Stomach (tissue), 7 donors: ENCODE measurements around the genes DENND1C, TUBB4A and MBD3L5.

GRCh38 chr19:6059615-6060697 lies 50.3 kb downstream of the RFX2 start:
- PRO-cap = no peak
- RAMPAGE, long total RNA, 5 experiments = no peak in any of the 5 experiments
- RRBS = no CpG with 5 or more reads among the region's 12 CpGs

GRCh38 chr19:6071831-6072329 lies 38.4 kb downstream of the RFX2 start:
- PRO-cap = no peak
- RAMPAGE, long total RNA, 5 experiments = no peak in any of the 5 experiments
- RRBS = no CpG with 5 or more reads among the region's 9 CpGs

DNA sequence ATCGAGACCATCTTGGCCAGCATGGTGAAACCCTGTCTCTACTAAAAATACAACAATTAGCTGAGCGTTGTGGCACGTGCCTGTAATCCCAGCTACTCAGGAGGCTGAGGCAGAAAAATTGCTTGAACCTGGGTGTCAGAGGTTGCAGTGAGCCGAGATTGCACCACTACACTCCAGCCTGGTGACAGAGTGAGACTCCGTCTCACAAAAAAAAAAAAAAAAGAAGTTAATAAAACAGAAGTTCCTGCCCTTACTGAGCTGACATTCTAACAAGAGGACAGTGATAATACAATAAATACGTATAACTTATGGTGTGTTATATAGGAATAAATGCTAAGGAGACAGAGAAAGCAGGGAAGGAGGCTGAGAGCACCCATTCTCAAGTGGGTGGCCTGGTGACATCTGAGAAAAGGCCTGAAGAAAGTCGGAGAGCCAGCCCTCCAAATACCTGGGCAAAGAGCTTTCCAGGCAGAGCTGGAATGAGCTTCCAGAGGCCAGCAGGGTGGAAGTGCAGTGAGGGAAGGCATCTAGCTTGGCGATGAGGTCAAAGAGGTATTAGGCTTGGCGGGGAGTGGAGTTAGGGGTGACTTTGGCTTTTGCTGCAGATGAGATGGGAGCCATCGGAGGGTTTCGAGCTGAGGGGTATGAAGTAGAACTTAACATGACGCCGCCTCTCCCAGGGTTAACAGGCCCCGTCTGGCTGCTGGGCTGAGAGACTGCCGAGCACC lies 5.2 kb downstream of the RFX2 start:
- PRO-cap = no peak
- RAMPAGE, long total RNA, 5 experiments = no peak in any of the 5 experiments
- RRBS = no CpG with 5 or more reads among the region's 15 CpGs

DNA sequence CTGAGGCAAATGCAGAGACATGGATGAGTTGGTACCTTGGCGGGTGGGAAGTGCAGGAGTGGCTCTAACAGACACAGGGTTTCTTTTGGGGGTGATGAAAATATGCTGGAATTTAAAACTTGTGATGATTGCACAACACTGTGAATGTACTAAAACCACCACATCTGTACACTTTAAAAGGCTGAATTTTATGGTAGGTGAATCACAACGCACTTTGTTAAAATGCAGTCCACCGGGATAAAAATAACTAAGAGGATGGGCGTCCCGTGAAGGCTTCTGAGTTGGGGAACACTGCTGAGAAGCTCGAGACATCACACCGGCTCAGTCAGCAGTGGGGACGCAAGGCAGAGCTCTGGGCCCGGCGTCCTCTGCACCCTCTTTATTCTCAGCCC lies 47.1 kb downstream of the MLLT1 start:
- PRO-cap = no peak
- RAMPAGE, long total RNA, 5 experiments = no peak in any of the 5 experiments
- RRBS = 36% methylated on average over 7 of the region's 10 CpGs

DNA sequence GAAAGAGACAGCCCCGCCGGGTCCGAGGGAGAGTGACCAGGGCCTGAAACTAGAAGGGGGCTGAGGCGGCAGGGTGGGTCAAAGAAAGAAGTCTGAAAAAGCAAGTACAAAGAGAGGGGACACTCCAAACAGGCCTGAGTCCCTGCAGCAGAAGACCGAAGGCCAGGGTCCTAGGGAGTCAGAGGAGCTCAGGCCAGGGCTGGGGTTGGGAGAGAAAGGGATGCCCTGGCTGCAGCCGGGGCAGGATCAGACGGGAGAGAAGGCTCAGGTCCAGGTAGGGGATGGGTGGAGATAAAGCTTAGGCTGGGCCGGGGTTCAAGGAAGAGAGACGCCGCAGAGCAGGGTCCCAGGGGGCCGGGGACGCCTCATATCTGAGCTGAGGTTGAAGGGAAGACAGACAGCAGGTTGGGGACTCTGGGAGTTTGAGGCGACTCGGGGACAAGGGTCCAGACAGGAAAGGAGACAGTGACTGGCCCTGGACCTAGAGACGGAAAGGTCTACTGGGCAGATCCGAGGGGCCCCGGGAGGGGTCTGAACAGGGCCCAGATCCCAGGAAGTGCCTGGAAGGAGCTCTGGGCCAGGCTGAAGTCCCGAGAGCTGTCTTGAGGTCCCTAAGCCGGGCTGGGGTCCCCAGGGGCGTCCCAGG lies 836 bp downstream of the MLLT1 start:
- PRO-cap = no peak
- RAMPAGE, long total RNA, 5 experiments = no peak in any of the 5 experiments
- RRBS = 4% methylated on average over 10 of the region's 20 CpGs

GRCh38 chr19:6301097-6301425 lies 21.3 kb upstream of the MLLT1 start:
- PRO-cap = no peak
- RAMPAGE, long total RNA, 5 experiments = no peak in any of the 5 experiments
- RRBS = no CpG with 5 or more reads among the region's 4 CpGs

DNA sequence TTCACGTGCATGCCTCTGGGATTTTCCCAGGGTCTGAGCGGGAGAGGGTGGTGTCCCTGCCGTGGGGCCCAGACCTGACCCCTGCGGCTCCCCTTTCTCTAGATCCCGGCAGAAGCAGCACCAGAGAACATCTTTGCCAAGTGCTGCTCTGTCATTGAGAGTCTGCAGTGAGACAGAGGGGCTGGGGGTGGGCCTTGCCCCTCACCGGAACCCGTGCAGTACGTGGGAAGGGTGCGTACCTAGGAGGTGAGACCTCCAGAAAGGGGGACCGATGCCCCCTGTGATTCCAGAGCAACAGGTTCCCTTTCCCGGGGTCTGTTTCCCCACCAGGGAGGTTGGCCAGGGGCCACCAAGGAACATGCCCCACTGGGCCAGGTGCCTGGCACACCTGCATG lies 12.4 kb downstream of the KHSRP start:
- PRO-cap = no peak
- RAMPAGE, long total RNA, 5 experiments = no peak in any of the 5 experiments
- RRBS = 68% methylated on average over 6 of the region's 11 CpGs

- PRO-cap = no peak
- RAMPAGE, long total RNA, 5 experiments = start-site peak on the minus strand in 2 of 5 experiments, at chr19:6442005-6442154 at its widest, 5 to 15 reads per replicate
- RRBS = 95% methylated on average over 4 of the region's 15 CpGs
These were observed 8.3 kb upstream of the SLC25A41 start for GRCh38 chr19:6441754-6442396.

- PRO-cap = no peak
- RAMPAGE, long total RNA, 5 experiments = start-site peak on the minus strand in 1 of 5 experiments, at chr19:6481751-6481798 at its widest, 31 reads per replicate
- RRBS = 8% methylated on average over 3 of the region's 26 CpGs
These were observed at the start of gene DENND1C for GRCh38 chr19:6481599-6482414. TSS of gene DENND1C (minus strand) at chr19:6481787.

GRCh38 chr19:6501695-6502817 lies at the start of gene TUBB4A:
TSS of gene TUBB4A (minus strand) at chr19:6502309.
- PRO-cap = bidirectional peak, plus-strand start at chr19:6502405, minus-strand start at chr19:6502309
- RAMPAGE, long total RNA, 5 experiments = no peak in any of the 5 experiments
- RRBS = 4% methylated on average over 17 of the region's 83 CpGs

DNA sequence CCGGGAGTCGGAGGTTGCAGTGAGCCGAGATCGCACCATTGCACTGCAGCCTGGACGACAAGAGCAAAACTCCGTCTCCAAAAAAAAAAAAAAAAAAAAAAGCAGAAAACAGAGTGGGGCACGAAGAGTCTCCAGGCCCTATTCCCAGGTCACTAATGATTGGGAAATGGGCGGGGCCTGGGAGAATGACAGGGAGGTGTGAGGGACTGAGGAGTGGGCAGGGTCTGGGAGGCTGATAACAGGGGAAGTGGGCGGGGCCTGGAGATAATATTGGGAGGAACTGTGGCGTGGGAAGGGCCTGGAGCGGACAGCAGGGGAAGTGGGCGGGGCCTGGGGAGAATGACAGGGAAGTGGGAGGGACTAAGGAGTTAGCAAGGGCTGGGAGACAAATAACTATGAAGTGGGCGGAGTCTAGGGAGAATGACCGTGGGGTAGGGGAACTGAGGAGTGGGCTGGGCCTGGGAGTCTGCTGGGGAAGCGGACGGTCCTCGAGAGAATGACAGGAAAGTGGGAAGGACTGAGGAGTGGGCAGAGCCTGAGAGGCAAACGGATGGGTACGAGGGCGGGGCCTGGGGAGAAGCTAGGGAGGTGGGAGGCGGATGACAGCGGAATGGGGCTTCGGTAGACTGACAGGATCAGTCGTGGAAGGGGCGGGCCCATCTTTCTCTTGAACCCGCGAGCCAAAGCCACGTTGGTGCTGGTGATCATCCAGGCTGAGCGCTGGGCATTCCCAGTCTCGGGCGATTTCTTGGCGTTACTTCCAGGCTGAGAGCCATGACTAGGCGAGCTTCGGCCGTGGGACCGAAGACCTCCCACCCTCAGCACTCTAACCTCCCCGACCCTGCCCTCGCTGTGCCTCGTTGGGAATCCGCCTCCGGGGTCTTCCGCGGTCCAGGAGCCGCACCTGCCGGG lies 14.0 kb upstream of the TUBB4A start:
- PRO-cap = no peak
- RAMPAGE, long total RNA, 5 experiments = no peak in any of the 5 experiments
- RRBS = 4% methylated on average over 1 of the region's 45 CpGs

- PRO-cap = no peak
- RAMPAGE, long total RNA, 5 experiments = start-site peak on the minus strand in 2 of 5 experiments, at chr19:6686129-6686250 at its widest, 43 to 84 reads per replicate
- RRBS = no CpG with 5 or more reads among the region's 9 CpGs
These were observed 16.0 kb upstream of the TNFSF14 start for GRCh38 chr19:6685937-6686377.

- PRO-cap = no peak
- RAMPAGE, long total RNA, 5 experiments = no peak in any of the 5 experiments
- RRBS = no CpG with 5 or more reads among the region's 10 CpGs
These were observed 20.5 kb upstream of the TNFSF14 start for GRCh38 chr19:6690379-6690891.

DNA sequence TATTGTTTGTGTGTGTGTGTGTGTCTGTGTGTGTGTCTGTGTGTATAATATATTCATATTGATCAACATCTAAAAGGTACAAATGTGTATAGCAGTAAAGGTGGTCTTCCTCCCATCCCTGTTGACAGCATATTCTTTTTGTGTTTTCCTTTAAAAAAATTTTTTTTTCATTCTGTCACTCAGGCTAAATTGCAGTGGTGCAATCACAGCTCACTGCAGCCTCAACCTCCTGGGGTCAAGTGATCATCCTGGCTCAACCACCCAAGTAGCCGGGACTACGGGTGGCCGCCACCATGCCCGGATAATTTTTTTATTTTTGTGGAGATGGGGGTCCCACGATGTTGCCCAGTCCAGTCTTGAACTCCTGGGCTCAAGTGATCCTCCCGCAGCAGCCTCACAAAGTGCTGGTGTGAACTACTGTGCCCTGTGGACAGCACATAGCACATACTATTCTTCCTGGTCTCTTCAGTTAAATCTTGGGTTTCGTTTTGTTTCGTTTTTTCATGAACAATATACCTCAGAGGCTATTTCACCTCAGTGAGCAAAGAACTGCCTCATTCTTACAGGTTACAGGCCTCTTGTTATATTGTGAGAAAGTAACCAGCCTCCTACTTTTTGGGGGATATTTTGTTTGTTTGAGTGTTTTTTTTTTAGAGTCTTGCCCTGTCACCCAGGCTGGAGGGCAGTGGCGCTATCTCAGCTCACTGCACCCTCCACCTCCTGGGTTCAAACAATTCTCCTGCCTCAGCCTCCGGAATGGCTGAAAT lies 1.2 kb upstream of the C3 start:
- PRO-cap = unidirectional peak, plus-strand start at position 557 of the sequence
- RAMPAGE, long total RNA, 5 experiments = no peak in any of the 5 experiments
- RRBS = no CpG with 5 or more reads among the region's 10 CpGs

GRCh38 chr19:6735222-6736075 lies 1.9 kb downstream of the GPR108 start:
- PRO-cap = no peak
- RAMPAGE, long total RNA, 5 experiments = no peak in any of the 5 experiments
- RRBS = 59% methylated on average over 2 of the region's 18 CpGs

- PRO-cap = no peak
- RAMPAGE, long total RNA, 5 experiments = start-site peak on the minus strand in 1 of 5 experiments, at chr19:6760649-6760739 at its widest, 12 reads per replicate
- RRBS = 100% methylated on average over 3 of the region's 22 CpGs
These were observed 6.5 kb downstream of the SH2D3A start for GRCh38 chr19:6760509-6761313.

DNA sequence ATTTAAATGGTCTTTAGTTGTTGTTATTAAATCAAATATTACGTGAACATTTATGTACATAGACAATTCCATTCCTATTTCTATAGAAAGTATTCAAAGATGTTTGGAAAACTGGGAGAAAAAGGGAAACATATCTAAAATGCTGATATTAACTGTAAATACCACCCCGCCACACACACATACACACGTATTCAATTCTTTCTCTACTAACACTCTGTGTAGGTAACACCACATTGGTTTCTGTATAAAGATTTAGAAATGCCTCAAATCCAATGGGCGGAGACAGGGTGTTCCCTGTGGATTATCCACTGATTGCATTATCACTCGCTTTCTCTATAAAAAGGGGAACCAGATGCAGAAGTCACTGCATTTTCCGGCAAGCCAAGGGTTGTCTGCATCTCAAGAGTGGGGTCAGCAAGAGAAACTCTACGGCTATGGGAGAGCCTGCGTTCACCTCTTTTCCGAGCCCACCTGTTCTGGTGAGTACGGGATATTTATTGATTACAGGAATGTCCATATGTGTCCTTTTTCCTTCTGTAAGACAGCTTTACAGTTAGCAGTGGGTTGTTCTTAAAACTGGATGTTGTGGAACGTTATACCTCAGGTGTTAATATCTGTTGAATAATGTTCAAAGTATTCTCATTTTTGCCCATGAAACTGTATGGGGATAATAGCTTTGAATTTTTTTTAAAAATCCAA lies at the start of gene MBD3L5:
MBD3L5 (plus strand) TSS at position 401 of the 699 bp plus-strand sequence.
- PRO-cap = no peak
- RAMPAGE, long total RNA, 5 experiments = no peak in any of the 5 experiments
- RRBS = no CpG with 5 or more reads among the region's 11 CpGs

GRCh38 chr19:7082739-7083486 lies 13.4 kb downstream of the ZNF557 start:
- PRO-cap = unidirectional peak, plus-strand start at chr19:7083304
- RAMPAGE, long total RNA, 5 experiments = start-site peak on the plus strand in 1 of 5 experiments, at chr19:7082856-7083192 at its widest, 15 reads per replicate
- RRBS = no CpG with 5 or more reads among the region's 14 CpGs

DNA sequence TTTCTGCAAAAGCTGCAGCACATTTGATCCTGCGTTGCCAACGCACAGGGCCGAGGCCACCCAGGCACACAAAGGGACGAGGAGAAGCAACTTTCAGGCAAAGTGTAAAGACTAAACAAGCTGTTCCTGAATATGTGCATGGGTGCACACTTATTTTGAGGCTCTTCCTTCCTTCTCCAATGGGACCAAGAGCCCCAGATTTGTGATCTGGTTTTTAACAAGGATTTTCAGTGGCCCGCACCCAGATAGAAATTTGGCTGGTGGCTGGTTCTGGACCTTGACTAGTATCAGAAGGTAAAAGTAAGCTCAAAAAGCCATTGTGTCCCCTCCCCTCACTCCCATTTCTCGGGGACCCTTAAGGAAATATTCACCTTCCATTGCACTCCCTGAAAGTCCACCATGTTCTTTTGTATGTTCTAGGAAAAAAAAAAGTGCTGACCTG lies 43.0 kb downstream of the ZNF557 start:
- PRO-cap = no peak
- RAMPAGE, long total RNA, 5 experiments = no peak in any of the 5 experiments
- RRBS = no CpG with 5 or more reads among the region's 6 CpGs

- PRO-cap = no peak
- RAMPAGE, long total RNA, 5 experiments = start-site peak on the minus strand in 1 of 5 experiments, at chr19:7119478-7119523 at its widest, 25 reads per replicate
- RRBS = no CpG with 5 or more reads among the region's 14 CpGs
These were observed 49.9 kb downstream of the ZNF557 start for GRCh38 chr19:7119432-7119777.